CMK (cell line): ENCODE results near the gene SPAG4.

DNA sequence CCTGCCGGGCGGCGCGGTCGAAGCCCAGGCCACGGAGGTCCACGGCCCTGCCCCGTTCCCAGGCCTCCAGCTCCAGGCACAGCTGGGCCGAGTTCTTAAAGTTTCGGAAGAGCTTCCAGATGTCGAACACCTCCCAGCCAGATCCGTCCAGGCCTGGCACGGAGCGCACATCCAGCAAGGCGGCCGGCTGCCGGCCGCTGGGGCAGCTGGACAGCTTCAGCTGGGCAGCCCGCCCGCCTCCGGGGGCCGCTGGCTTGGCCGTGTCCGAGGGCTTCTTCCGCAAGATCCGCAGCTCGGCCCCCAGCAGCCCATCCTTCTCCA is 3.7 kb downstream of the GDF5 start:
- RRBS, result 100% methylated on average over 3 of the region's 27 CpGs

DNA sequence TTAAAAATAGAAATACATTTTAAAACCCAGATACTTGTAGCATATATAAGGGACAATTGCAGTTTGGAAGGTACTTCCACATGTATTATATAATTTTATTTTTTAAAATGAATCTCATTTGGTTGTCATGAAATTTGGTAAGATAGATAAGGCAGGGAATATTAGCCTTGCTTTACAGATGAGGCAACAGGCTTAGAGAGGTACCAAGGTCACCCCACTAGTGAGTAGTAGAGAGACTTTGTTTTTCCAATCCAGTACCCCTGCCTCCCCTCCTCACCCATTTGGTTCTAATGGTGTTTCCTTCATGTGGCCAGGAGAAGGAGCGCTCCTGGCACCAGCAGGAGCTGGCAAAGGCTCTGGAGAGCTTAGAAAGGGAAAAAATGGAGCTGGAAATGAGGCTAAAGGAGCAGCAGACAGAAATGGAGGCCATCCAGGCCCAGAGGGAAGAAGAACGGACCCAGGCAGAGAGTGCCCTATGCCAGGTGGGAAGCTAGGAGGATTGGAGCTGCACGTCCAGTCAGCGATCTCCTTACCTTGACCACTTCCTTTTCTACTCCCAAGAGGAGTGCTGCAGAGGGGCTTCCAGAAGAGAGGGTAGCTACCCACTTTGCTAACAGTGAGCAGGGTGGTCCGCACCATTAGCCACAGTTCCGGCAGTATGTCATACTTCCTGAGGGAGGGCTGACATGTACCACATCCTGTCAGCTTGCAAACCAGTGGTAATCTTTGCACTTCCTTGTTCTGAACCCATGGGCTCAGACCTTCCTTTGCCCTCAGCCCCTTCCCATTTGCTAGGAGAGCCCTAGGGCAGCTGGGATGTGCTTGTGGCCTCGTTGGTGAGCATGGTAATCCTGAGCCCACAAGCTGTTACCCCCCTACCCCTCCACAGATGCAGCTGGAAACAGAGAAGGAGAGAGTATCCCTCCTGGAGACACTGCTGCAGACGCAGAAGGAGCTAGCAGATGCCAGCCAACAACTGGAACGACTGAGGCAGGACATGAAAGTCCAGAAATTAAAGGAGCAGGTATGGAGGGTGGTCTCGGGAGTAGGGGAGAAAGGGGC is 35.3 kb downstream of the CEP250 start:
- RRBS, result no CpG with 5 or more reads among the region's 10 CpGs

DNA sequence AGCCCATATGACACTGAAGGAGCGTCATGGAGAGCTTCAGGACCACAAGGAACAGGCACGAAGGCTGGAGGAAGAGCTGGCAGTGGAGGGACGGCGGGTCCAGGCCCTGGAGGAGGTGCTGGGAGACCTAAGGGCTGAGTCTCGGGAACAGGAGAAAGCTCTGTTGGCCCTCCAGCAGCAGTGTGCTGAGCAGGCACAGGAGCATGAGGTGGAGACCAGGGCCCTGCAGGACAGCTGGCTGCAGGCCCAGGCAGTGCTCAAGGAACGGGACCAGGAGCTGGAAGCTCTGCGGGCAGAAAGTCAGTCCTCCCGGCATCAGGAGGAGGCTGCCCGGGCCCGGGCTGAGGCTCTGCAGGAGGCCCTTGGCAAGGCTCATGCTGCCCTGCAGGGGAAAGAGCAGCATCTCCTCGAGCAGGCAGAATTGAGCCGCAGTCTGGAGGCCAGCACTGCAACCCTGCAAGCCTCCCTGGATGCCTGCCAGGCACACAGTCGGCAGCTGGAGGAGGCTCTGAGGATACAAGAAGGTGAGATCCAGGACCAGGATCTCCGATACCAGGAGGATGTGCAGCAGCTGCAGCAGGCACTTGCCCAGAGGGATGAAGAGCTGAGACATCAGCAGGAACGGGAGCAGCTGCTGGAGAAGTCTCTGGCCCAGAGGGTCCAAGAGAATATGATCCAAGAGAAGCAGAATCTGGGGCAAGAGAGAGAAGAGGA is 25.4 kb downstream of the C20orf173 start:
- RRBS, result no CpG with 5 or more reads among the region's 15 CpGs

DNA sequence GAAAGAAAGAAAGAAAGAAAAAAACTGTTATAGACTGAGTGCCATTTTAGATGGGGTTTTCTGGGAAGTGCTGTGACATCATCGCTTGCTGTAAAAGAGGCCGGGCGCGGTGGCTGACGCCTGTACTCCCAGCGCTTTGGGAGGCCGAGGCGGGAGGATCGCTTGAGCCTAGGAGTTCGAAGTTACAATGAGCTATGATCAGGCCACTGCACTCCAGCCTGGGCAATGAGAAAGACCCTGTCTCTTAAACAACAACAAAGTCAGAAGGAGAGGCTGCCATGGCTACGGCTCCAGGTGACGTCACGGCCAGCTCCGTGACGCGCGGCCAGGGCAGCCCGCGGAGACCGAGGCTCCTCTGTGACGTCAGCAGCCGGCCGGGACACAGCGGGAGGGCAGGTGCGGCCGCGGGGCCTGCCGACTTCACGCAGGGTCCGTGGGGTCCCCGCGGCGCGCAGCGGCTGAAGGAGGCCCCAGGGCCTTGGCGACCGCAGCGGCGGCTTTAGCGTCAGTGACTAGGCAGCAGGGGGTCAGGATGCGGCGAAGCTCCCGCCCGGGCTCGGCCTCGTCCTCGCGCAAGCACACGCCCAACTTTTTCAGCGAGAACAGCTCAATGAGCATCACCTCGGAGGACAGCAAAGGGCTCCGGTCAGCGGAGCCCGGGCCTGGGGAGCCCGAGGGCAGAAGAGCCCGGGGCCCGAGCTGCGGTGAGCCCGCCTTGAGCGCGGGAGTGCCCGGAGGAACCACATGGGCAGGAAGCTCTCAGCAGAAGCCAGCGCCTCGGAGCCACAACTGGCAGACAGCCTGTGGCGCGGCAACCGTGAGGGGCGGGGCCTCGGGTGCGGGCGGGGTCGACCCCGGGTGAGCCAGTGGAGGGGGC is at the start of gene SPAG4:
SPAG4 (plus strand) TSS at position 358 of the 877 bp plus-strand sequence.
- RRBS, result 2% methylated on average over 15 of the region's 73 CpGs

- RRBS, result no CpG with 5 or more reads among the region's 1 CpG
Observed at GRCh38 chr20:35704083-35704491, 4.9 kb downstream of the ROMO1 start.

- RRBS, result no CpG with 5 or more reads among the region's 1 CpG
Observed at GRCh38 chr20:35709147-35709890, 10.1 kb downstream of the ROMO1 start.

- RRBS, result no CpG with 5 or more reads among the region's 13 CpGs
Observed at GRCh38 chr20:35719580-35720525, 20.6 kb downstream of the ROMO1 start.

- RRBS, result no CpG with 5 or more reads among the region's 21 CpGs
Observed at GRCh38 chr20:35731441-35732462, 10.3 kb downstream of the RBM39 start.

- RRBS, result no CpG with 5 or more reads among the region's 4 CpGs
Observed at GRCh38 chr20:35776445-35777110, 4.8 kb downstream of the PHF20 start.

GRCh38 chr20:35821785-35822357 is 50.1 kb downstream of the PHF20 start:
- RRBS, result no CpG with 5 or more reads among the region's 8 CpGs

GRCh38 chr20:36091424-36092384 is 62.8 kb upstream of the EPB41L1 start:
- RRBS, result 51% methylated on average over 7 of the region's 41 CpGs

DNA sequence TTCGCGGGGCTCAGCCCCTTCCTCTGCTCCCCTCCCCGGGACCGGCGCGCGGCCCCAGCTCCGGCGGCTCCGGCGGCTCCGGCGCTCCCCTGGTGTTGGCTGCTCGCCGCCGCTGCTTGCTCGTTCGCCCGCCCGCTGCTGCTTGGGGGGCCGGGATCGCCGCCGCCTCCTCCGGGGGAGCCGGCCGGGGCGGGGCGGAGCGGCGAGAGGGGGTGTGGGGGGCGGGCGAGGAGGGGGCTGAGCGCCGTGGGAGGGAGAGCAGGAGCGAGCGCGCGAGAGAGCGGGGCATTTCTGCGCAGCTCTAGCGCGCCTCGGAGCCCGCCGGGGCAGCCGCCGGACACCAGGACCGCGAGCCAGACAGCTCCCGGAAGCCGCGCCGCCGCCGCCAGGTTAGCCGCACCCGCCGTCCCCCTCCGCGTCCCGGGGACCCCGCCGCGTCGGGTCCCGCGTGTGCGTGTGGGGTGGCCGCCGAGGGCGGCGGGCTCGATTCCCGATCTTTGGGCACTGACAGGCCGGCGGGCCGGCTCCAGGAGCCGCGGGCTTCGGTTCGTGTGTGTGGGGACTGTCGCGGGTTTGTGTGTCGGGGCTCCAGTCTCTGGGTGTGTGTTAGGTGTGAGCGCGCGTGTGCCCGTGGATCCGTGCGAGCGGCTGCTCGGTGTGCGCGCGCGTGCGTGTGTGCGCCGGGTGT is 62.0 kb upstream of the EPB41L1 start:
- RRBS, result 7% methylated on average over 35 of the region's 100 CpGs

DNA sequence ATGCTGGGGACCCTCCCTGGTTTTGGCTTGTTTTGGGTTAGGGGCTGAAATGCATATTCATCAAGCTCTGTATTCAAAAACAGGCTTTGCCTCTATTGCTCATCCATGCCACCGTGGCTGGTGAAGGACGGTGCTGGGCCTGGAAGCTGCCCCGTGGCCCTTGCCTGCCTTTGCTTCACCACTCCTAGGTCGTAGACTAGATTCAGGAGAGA is 42.0 kb upstream of the EPB41L1 start:
- RRBS, result no CpG with 5 or more reads among the region's 4 CpGs

- RRBS, result no CpG with 5 or more reads among the region's 7 CpGs
Observed at GRCh38 chr20:36221484-36222250, 14.6 kb upstream of the AAR2 start.

- RRBS, result no CpG with 5 or more reads among the region's 3 CpGs
Observed at GRCh38 chr20:36368014-36368320, 61.8 kb downstream of the DLGAP4 start.

GRCh38 chr20:36460398-36460984 is 80.8 kb upstream of the MYL9 start:
- RRBS, result no CpG with 5 or more reads among the region's 19 CpGs

- RRBS, result 98% methylated on average over 7 of the region's 20 CpGs
Observed at GRCh38 chr20:36540114-36540846, 1.0 kb upstream of the MYL9 start.

GRCh38 chr20:36611383-36612408 is 6.1 kb downstream of the RAB5IF start:
- RRBS, result no CpG with 5 or more reads among the region's 12 CpGs

DNA sequence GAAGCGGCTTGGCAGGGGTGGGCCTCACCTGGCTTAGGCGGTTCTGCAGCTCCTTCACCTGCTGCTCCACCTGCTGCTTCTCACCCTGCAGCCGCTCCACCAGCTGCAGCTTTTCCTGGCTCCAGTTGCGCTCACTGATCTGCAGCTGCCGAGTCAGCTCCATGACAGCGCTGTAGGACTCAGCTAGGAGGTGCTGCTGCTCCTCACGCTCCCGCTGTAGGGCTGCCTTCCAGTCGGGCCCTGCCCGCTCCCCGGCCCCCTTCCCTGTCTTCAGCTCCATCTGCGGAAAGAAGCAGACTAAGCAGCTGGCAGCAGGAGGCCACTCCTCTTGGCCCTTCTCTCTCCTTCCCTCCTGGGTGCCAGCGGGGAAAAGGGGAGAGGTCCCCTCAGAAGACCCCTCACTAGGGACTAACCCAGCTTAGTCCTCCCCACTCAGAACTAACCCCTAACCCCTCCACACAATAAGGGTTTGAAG is 29.3 kb upstream of the DSN1 start:
- RRBS, result no CpG with 5 or more reads among the region's 13 CpGs